Renal cortical epithelial cell (primary cell): ENCODE measurements around a stretch of chr17.

DNA sequence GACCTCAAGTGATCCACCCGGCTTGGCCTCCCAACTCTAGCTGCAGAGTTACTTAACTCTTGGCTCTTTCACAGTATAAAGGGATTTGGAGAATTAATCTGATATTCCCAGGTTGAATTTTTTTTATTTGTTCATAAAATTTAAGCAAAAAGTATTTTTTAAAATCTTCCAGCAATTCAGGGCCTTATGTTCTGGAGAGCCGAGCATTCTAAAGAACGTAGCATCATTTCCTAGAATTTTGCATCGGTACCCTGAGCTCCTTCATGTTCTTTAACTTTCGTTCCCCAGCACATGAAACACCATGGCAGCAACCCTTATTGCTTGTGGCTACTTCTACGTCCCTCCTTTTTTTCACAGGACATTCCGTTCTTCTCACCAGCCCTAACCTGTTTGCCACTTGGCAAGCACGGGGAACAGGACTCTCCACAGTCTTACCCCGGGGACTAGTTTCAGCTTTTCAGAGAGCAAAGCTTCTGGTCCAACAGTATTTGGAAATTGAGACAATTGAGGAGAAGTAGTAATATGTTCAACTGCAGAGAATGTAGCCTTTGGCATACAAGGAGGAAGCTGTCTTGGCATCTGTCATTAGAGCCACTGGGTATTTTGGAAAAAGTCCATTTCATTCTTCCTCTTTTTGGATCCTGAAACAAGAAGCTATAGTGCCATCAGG lies 65.6 kb downstream of the MAP2K6 start:
- RRBS, result no CpG with 5 or more reads among the region's 9 CpGs

DNA sequence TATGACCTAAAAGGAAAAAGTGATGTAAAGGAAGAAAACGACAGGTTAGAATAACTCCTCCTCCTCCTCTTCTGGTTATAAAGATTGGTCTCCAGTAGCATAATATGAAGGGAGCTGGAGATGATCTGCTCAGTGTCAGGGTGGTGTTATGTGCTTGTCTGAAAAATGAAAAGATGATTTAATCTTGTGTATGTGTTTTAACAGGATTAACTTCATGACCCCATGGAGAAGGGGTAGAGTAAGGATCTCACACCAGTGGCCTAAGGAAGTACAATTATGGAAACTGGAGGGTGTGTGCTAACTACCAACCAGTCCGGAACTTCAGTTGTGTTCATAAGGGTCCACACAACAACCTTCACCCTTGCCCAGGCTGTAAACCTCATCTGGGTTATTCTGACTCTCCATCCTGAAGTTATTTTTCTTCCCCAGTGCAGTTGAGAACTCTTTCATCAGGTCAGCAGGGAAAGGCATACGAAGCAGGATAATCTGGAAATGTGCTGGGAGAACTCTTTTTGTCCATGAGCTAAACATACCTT lies 158.8 kb downstream of the MAP2K6 start:
- RRBS, result no CpG with 5 or more reads among the region's 3 CpGs

DNA sequence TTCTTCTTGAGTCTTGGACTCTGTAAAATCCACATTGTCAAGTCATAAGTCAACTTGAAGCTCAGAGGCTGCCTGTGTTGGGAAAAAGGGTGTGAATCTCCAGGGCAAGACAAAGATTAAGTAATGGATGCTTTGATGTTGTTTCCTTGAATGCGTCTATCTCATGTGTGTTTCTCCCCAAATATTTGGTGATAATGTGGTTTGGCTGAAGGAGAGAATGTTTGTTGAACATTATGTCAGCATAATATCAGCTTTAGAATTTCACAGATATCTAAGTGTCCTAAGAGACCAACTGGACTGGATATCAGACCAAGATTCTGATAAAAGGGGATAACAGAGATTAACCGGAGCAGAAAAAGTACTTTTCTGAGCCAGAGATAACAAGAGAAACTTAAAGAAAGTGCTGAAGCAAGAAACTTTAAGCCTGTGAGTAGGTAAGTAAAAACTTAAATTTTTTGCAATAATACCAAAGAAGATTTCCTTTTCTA lies 24.0 kb upstream of the KCNJ16 start:
- RRBS, result no CpG with 5 or more reads among the region's 2 CpGs

DNA sequence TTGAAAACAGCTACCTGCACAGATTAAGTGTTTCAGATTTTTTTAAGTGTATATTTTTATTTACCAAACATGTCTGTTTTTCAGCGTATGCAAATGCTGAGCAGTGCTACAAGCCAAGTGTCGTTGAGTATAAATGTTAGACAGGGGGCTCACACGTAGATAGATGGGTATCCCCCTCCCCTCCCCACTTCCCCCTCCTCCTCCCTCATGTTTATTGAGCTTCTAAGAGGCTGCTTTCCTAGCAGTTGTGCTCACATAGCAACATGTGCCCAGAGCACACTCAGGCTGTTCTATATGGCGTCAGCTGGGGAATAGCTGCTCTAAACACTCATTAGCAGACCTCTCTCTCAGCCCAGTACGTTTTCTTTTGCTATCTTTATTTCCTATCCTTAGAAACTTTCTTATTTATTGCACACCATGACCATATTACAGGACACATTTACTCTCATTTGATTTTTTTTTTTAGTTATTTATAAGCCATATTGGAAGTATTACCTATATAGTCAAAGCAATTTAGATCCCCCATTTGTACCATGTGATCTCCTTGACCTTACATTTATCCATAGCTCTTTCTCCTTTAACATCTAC lies 1.8 kb downstream of the KCNJ2 start:
- RRBS, result no CpG with 5 or more reads among the region's 5 CpGs

GRCh38 chr17:70175605-70176407 lies 6.5 kb downstream of the KCNJ2 start:
- RRBS, result no CpG with 5 or more reads among the region's 22 CpGs

DNA sequence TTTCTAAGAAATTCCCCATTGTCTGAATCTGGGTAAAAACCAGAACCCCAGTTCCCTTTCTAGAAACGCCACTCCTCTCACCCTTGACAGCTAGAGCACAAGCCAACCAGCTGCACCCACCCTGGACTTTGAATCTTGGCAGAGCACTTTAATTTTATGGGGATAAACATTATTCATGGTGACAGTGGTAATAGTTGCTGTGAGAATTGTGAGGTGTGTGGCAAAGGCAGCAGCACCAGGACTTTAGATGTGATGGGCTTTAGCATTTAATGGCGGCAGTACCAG lies 265.8 kb downstream of the KCNJ2 start:
- RRBS, result no CpG with 5 or more reads among the region's 2 CpGs

DNA sequence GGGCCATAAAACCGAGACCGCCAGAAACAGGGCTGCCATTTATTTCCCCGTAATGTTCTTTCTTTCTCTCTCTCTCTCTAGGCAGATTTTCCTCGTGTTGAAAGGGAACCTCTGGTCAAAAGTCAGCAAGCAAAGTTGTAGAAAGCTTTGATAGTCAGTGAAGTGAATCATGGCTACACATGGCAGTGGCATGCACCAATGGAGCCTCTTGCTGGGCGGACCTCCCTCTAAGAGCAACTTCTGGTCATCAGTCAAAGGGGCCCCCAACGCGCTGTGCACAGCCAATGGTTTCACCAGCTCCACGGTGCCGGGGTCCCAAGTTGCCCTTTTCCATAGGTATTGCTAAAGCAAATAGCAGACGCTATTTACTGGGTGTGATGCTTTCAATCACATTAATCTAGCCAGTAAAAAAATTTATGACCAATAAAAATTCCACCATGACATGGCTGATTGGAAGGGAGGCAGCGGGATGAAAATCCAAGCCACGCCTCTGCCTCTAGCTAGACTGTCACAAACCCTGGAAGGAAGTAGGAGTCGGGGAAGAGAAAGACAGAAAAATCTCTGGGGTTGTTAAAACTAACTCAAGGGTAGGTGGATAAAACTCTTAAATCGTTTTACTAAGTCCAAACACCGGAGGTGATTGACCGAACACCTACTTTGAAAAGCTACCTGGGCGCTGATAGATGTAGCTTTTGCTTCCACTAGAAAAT lies 680.3 kb upstream of the SOX9 start:
- RRBS, result no CpG with 5 or more reads among the region's 17 CpGs

- RRBS, result no CpG with 5 or more reads among the region's 35 CpGs
Observed at GRCh38 chr17:72118067-72118818, 2.6 kb upstream of the SOX9 start.

GRCh38 chr17:72127151-72127710 lies 6.4 kb downstream of the SOX9 start:
- RRBS, result no CpG with 5 or more reads among the region's 7 CpGs

DNA sequence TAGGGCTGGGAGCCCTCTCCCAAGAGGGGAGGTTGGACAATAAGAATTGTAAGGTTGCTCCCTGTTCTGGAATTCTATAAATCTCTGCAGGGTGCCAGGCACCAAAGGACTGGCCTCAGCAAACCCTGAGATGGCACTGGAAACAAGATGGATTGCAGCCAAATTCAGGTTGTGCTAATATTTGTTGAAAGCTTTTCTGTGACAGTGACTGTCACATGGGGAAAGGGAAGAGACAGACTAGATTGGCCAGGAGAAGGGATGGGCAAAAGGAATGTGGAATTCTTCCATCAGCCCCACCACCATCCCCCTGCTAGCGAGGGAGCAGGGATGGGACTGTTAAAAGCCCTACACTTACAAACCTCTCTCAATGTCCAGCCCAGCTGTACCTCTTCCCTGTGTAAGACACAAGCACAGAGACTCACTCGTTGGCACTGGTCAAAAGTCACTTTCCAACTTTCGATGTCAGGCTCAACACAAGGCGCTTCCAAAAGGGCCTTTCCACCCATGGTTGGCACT lies 62.4 kb downstream of the SOX9 start:
- RRBS, result no CpG with 5 or more reads among the region's 4 CpGs

- RRBS, result 11% methylated on average over 3 of the region's 31 CpGs
Observed at GRCh38 chr17:72219246-72220113, 98.7 kb downstream of the SOX9 start.

DNA sequence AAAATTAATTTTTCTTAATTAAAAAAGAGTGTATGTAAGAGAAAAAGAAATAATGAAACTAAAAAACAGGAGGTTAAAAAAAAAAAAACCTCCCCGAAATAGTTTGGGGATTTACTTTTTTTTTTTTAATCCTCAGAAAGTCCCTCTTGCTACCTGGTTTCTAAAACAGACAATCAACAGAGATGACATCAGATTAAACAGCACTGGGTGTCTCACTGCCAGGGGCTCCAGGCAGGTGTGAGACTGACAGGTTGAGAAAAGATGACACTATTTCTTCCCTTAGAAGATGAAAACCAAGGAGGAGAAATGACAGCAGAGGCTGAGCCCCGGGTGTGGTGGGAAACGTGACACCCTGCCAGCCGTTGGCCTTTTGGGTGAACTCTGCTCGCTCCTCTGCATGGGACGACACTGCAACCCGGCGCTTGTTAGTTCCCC lies 301.5 kb downstream of the SOX9 start:
- RRBS, result 46% methylated on average over 6 of the region's 8 CpGs

GRCh38 chr17:72550482-72551051 lies 429.7 kb downstream of the SOX9 start:
- RRBS, result no CpG with 5 or more reads among the region's 11 CpGs

- RRBS, result 3% methylated on average over 3 of the region's 76 CpGs
Observed at GRCh38 chr17:72592148-72593062, 471.6 kb downstream of the SOX9 start.

GRCh38 chr17:72609410-72609994 lies 483.0 kb downstream of the SLC39A11 start:
- RRBS, result no CpG with 5 or more reads among the region's 3 CpGs

DNA sequence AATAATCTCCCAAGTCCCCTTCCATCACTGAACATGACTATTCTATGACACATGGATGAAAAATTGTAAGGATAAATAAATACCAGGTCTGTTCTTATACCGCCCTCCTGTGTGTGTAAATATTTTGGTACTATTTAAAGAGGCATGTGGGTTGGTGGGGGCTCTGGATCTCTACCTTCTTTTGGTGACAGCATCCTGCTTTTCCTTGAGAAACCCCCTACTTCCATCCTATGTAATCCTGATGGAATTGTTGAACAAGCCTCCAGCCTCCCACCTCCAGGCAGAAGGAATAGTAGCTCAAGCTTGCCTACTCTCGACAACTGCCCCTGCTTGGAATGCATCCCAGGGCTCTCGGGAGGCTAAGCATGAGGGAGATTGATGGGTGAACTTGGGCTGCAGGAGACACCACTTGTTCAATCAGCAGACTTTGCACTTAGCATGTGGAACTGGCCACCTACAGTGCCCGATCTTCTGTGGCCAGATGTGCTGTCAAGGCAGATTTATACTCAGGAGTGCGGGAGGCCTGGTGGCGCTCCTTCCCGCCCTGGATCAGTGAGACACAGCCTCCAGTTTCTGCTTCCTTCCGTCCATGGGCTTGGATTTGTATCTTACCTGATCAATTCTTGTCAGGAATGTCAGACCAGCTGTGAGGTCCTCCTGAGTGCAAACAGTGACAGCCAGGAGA lies 287.3 kb downstream of the SLC39A11 start:
- RRBS, result no CpG with 5 or more reads among the region's 8 CpGs

GRCh38 chr17:73196380-73196864 lies 3.6 kb downstream of the COG1 start:
- RRBS, result no CpG with 5 or more reads among the region's 13 CpGs

- RRBS, result no CpG with 5 or more reads among the region's 8 CpGs
Observed at GRCh38 chr17:73227835-73228294, 4.3 kb downstream of the FAM104A start.

- RRBS, result under 1% methylated on average over 3 of the region's 28 CpGs
Observed at GRCh38 chr17:73231208-73231920, 830 bp downstream of the FAM104A start.

- RRBS, result no CpG with 5 or more reads among the region's 3 CpGs
Observed at GRCh38 chr17:73298449-73298825, 13.4 kb downstream of the CDC42EP4 start.